Monocyte (primary cell): ENCODE results near the gene NDUFS7.

- PRO-cap, 2 experiments = no peak in any of the 2 experiments
These were observed 8.5 kb downstream of the ARHGAP45 start for GRCh38 chr19:1075463-1075927.

DNA sequence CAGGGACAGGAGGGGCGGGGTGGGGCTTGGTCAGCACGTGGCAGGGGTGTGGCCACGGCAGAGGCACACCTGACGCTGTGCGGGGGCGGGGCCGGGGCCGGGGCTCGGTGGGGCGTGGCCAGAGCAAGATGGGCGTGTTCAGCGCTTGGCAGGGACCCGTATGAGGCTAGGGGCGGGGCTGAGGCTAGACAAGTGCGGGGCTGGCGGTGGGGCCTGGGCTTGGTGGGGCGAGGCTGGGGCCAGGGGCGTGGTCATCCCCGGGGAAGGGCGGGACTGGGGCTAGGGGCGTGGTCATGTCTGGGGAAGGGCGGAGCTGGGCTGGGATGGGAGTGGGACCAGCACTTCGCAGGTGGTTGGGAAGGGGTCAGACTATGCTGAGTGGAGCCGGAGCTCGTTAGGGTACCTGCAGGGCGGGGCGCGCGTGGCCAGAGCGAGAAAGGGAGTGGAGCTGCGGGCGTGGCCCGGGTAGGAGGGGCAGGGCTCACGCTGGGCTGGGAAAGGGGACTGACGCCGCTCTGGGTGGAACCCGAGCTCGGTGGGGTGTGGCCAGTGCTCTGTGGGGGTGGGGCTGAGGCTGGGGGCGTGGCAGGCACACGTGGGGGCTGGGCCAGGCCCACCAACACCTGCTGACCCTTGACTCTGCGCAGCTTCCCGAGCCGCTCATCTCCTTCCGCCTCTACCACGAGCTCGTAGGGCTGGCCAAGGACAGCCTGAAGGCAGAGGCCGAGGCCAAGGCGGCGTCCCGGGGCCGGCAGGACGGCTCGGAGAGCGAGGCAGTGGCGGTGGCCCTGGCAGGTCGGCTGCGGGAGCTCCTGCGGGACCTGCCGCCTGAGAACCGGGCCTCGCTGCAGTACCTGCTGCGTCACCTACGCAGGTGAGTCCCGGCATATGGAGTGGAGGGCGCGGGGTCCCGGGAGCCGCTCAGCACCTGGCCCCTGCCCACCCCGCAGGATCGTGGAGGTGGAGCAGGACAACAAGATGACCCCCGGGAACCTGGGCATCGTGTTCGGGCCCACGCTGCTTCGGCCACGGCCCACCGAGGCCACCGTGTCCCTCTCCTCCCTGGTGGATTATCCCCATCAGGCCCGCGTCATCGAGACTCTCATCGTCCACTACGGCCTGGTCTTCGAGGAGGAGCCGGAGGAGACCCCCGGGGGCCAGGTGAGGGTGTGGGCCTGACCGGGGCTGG, 12.6 kb downstream of the POLR2E start:
- PRO-cap, 2 experiments = peak in 2 of 2 experiments; most common plus-strand start position 433 of the sequence (in 2); most common minus-strand start position 950 of the sequence (in 2)

DNA sequence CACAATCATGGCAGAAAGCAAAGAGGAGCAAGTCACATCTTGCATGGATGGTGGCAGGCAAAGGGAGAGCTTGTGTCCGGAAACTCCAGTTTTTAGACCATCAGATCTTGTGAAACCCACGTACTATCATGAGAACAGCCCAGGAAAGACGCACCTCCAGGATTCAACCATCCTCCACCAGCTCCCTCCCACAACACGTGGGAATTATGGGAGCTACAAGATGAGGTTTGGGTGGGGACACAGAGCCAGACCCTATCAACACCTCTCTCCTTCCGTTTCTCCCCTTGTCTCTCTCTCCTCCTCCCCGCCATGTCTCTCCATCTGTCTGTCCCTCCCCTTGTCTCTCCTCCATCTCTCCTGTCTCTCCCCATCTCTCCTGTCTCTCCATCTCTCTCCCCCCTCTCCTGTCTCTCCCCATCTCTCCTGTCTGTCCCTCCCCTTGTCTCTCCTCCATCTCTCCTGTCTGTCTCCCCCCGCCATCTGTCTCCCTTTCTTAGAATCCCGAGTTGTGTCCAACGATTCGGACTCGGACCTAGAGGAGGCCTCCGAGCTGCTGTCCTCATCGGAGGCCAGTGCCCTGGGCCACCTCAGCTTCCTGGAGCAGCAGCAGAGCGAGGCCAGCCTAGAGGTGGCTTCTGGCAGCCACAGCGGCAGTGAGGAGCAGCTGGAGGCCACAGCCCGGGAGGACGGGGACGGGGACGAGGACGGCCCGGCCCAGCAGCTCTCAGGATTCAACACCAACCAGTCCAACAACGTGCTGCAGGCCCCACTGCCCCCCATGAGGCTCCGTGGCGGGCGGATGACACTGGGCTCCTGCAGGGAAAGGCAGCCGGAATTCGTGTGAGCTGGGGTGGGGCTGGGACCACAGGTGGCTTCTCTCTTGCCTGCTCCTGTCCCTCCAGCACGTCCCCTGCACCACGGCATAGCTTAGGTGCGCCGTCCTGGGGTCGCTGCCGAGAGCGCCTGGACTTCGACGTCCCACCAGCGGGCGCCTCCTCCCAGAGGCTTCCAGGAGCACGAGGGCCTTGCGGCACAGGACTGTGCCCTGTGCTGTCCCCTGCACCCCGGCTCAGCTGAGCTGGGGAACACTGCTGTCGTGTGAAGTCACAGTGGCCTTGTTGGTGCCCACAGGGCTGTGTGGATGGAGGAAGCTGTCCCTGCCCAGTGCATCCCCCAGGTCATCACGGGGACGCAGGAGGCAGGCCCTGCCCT, 9.6 kb downstream of the POLR2E start:
- PRO-cap, 2 experiments = peak in 2 of 2 experiments; most common plus-strand start position 295 of the sequence (in 1); most common minus-strand start position 274 of the sequence (in 1)

DNA sequence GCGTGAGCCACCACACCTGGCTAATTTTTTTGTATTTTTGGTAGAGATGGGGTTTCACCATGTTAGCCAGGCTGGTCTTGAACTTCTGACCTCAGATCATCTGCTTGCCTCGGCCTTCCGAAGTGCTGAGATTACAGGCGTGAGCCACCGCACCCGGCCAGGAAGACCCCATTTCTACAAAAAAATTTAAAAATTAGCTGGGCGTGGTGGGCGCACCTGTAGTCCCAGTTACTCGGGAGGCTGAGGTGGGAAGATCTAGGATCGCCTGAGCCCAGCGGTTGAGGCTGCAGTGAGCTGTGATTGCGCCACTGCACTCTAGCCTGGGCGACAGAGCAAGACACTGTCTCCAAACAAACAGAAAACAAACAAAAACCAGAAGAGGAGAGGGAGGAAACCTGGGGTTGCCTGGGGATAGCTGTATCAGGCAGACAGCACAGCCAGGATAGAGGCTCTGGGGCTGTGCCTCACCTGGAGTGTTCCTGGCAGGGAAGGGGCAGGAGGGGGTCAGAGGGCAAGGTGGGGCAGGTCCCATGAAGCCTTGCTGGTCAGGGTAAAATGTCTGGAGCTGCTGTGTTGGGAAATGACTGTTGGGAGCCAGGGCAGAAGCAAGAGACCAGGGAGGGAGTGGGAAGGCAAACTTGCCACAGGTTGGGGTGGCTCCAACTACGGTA, 2.6 kb upstream of the POLR2E start:
- PRO-cap, 2 experiments = no peak in any of the 2 experiments

DNA sequence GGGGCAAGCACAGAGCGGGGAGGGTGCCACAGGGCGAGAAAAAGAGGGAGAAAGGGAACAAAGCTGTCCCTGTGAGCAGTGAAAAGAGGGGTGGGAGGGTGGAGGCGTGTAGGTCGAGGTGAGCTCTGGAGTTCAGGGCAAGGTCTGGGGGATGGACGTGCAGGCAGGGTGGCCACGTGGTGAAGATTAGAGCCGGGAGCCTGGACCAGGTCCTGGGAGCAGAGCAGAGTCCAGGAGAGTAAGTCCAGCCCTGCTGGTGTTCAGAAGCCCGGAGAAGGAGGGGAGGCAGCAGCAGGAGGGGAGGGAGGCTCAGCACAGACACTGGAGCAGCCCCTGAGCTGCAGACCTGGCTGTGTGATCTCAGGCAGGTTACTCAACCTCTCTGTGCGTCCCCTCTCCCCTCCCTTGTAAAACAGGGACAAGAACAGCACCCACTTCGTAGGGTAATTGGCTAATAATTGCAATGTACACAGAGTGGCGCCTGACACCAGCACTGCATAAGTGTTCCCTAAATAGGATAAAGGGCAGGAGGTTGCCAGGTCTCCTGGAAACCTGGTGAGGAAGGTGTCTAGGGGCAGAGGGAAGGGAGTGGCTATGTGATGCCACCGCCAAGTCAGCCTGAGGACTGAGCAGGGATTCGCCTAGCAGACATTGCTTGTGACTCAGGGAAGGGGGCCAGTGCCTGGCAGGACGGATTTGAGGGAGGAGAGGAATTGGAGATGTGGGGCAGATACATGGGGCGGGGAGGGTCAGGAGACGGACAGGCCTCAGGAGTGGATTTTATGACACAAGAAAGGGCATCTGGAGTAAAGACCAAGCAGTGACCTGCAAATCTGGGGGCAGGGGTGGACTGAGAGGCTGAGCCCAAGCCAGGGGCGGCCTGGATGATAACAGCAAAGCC, 3.4 kb upstream of the POLR2E start:
- PRO-cap, 2 experiments = peak in 1 of 2 experiments; most common plus-strand start position 143 of the sequence (in 1)

DNA sequence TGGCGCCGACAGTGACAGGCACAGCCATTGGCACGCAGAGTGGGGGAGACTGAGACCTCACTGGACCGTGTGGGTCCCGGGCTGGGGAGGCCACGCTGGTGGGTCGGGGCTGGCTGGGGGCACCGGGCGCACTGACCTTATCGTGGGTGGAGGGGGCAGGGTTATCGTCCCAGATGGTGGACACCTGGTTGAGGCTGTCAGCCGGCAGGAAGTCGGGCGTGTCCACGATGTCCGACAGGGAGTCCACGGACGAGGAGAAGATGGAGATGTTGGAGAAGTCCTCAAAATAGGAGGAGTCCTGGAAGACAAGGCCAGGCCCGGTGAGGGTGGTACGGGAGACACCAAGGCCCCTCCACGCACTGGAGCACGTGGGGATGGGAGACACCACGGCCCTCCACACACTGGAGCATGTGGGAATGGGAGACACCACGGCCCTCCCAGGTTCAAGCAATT, 23.7 kb downstream of the GPX4 start:
- PRO-cap, 2 experiments = no peak in any of the 2 experiments

DNA sequence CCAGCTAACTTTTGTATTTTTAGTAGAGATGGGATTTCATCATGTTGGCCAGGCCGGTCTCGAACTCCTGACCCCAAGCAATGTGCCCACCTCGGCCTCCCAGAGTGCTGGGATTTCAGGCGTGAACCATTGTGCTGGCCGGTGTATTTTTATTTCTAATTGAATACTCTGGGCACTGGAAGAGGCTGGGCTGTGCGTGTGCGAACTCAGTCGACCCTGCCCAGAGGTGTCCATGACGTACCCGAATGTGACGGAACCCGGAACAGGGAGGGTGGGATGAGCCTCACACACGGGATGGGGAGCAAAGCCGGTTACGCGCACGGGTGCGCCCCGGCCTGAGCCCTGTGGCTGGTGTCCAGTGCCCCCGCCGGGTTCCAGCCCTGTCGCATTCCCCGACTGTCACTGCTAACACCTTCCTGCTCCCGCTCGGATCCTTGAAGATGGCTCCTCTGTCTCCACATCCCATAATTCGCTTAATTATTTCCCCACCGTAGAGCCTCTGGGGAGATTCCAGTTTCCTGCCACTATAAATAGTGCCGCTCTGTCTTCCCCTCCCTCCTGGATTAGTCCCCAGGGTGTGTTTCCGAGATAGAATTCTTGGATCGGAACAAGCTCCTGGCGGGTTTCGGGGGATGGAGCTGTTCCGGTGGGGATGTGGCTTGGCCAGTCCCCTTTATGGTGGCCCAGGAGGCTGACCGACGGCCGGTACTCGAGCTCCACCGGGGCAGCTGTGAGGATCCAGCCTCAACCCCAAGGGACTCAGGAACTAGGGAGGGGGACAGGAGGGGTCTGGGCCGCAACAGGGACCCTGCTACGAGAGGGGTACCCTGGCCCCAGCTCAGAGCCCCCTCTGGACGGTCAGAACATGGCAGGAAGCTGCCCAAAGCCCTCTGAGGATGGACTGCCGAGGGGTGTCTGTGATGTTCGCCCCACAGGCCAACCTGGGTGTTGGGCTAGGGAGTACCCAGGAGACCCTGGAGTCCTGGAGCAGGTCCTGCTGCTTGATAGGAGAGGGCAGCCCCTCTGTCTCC, 21.9 kb downstream of the SBNO2 start:
- PRO-cap, 2 experiments = peak in 1 of 2 experiments; most common minus-strand start position 561 of the sequence (in 1)

GRCh38 chr19:1171209-1171673, 2.8 kb downstream of the SBNO2 start:
- PRO-cap, 2 experiments = no peak in any of the 2 experiments

DNA sequence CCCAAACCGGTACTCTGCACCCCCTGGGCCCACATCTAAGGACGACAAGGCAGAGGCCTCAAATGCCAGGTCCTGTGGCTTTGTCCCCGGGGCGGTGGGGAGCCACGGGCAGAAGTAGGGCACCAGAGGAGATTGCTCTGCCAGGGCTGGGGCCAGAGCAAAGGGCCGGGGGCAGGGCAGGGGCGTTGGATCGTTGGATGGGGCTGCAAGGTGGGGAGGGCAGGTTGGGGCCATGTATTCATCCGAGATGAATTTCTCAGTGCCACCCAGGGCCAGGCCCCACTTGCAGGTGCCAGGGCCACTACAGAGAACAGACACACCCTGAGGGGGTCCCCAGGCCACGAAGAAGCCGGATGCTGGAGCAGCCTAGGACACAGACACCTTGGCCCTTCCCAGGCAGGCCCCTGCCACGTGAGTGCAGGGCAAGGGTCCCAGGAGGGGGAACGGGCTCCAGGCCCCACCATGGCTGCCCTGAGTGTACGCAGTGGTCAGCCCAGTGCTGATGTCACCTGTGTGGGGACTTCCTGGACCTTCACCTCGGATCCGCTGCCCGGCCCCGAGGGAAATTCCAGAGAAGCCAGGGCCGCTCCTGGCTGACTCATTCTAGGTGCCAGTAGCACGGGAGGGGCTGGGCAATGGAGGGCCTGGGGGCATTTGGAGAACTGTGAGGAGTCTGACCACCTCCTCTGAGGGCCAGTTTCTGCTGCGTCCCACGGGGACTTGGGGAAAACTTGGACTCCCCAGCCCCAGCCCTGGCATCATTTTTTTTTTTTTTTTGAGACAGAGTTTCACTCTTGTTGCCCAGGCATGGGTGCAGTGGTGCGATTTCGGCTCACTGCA, 9.6 kb upstream of the SBNO2 start:
- PRO-cap, 2 experiments = no peak in any of the 2 experiments

GRCh38 chr19:1252015-1252438, 3.6 kb downstream of the MIDN start:
- PRO-cap, 2 experiments = peak in 2 of 2 experiments; most common plus-strand start chr19:1252288 (in 1); most common minus-strand start chr19:1252255 (in 2)

GRCh38 chr19:1261715-1262357, 7.3 kb upstream of the CIRBP start:
- PRO-cap, 2 experiments = peak in 2 of 2 experiments; most common minus-strand start chr19:1261776 (in 1)

DNA sequence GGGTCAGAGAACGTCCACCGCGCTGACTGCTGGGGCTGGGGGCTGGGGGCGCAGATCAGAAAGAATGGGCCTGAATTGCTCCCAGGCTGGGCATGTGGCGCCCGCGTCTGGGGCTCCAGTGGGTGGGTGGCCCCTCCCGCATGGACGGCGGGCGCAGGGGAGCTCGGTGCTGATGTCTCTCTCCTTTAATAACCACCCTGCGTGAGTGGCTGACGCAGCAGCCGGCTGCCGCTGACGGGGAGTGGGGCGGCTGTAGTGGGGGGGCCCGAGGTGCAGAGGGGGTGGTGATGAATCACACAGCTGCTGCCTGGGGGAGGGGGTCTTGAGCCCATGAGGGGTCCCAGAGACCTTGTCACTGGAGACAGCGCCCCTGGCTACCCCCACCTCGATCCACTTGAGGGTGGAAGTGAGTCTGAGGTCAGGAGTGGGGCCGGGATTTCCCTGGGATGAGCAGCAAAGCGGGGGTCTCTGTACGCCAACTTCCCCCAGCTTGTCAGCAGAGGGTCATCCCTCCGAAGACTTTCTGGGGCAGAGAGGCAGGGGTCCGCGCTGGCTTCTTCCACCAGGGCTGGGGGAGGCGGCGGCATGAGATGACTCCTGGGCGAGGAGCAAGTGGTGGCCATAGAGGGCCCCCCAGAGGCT, 1.4 kb upstream of the CIRBP start:
- PRO-cap, 2 experiments = peak in 2 of 2 experiments; most common plus-strand start position 305 of the sequence (in 1); most common minus-strand start position 161 of the sequence (in 2)

DNA sequence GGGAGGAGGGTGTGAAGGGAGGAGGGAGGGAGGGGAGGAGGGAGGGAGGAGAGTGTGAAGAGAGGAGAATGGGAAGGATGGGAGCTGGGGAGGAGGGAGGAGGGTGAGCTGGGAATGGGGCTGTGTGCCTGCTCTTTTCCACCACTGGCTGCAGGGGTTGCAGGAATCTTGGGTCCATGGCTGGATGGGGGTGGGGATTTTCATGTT, 3.1 kb upstream of the EFNA2 start:
- PRO-cap, 2 experiments = no peak in any of the 2 experiments

DNA sequence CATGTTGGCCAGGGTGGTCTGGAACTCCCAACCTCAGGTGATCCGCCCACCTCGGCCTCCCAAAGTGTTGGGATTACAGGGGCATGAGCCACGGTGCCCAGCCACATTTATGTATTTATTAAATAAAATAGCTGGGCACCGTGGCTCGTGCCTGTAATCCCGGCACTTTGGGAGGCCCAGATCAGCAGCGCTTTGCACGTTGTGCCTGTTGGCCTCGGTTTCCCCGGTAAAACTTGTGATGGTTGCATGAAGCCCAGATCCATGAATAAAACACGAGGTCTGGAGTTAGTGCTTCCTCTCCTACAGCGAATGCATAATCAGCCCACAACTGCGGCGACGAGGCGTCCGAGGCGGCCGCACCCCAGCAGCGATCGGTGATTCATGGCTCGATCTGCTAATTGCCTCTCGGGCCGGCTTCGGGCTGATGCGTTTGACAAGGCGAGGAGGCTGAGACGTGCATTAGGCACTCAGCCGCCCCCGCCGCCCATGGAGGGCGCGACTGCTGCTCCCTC, 21.1 kb upstream of the PWWP3A start:
- PRO-cap, 2 experiments = no peak in any of the 2 experiments

GRCh38 chr19:1383178-1384037, at the start of gene NDUFS7:
Gene NDUFS7, plus strand, starts transcription at chr19:1383907.
- PRO-cap, 2 experiments = peak in 2 of 2 experiments; most common plus-strand start chr19:1383557 (in 2); most common minus-strand start chr19:1383796 (in 2)

DNA sequence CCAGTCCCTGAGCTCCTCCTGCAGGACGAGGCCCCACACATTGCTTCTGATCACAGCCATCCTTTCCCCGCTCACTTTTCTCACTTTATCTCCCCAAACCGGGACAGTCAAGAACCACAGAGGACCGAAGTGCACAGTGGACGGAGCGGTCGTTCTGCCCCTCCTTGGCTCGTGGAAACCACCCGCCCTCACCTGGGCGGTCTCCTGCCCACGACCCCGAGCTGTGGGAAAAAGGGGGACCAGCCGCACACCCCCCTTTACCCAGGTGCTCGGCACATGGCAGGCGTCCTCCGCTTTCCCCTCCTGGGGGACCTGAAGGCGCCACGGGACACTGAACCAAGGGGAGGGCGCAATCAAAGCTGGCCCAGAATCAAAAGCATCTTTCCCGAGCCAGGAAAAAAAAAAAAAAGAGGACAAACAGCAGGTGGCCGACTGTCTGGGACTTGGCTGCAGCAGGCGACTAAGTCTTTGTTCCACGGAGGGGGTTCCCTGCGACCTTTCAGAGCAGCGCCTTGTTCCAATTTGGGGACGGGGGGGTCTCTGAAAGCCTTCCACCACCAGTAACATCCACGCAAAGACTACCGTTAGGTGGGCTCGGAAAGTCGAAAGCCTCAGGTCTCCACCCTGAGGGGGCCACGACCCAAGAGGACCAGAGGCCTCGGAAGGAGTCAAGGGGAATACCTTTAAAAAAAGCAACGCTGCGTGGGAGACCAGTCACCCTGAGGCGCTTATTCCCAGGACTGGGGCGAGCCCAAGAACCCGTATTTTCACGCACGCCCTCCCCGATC, 1.2 kb downstream of the MBD3 start:
- PRO-cap, 2 experiments = no peak in any of the 2 experiments

DNA sequence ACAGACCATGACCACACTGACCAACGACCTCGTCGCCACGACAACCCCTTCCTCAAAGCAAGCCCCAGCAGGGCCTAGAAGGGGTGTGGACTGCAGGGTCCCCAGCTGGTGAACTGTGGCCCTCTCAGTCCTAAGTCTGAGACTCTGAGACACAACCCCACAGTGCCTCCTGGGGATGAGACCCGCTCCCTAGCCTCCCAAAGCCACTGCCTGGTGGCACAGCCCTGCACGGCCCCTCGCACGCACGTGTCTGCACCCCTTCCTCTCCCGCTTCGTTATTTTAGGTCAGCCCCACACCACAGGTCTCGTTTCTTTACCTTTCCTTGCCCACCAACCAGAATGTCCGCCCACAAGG, 2.4 kb downstream of the UQCR11 start:
- PRO-cap, 2 experiments = peak in 1 of 2 experiments; most common minus-strand start position 274 of the sequence (in 1)

DNA sequence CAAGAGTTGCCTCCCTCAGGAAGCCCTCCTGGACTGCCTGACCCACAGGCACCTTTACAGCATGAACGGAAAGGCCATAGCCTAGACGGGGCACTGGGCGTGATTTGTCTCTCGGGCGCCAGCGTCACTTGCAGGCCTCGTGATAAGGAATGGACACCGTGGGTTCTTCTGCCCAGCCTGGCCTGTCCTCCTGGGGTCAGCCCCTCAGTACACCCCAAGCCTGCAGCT, 911 bp upstream of the UQCR11 start:
- PRO-cap, 2 experiments = no peak in any of the 2 experiments

GRCh38 chr19:1612135-1612826, 7.0 kb upstream of the UQCR11 start:
- PRO-cap, 2 experiments = no peak in any of the 2 experiments

DNA sequence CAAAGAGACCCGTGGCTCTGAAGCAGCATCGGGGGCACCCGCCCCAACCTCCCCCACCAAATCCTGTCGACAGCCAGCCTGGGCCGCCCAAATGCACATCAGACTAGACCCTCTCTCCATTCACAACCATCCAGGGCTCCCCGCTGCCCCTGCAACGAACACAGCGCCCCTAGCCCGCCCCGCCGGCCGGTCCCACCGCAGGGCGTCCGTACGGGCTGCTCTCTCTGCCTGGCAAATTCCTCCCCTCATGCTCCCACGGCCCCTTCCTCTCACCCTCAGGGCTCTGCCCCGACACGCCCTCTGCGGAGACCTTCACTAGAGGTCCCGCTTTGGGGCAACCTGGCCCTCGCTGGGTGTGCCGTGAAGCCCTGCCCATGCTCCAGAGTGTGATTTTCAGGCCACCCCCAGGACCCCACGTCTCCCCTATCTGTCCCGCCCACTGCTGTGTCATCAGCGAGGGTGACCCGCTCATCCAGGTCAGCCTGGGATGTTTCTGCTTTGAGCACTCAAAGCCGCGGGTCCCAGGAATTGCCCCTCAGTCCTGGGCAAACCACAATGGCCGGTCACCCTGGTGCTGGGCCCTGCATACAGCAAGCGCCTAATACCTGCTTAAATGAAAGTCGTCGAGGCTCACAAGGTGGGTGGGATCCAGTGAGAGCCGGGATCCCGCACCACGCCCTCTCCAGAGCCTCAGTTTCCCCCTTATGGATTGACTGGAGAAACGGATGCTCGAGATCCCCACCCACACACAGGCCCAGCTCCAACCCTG, 6.9 kb downstream of the TCF3 start:
- PRO-cap, 2 experiments = no peak in any of the 2 experiments